H1 (cell line): ENCODE measurements around a stretch of chr18.

DNA sequence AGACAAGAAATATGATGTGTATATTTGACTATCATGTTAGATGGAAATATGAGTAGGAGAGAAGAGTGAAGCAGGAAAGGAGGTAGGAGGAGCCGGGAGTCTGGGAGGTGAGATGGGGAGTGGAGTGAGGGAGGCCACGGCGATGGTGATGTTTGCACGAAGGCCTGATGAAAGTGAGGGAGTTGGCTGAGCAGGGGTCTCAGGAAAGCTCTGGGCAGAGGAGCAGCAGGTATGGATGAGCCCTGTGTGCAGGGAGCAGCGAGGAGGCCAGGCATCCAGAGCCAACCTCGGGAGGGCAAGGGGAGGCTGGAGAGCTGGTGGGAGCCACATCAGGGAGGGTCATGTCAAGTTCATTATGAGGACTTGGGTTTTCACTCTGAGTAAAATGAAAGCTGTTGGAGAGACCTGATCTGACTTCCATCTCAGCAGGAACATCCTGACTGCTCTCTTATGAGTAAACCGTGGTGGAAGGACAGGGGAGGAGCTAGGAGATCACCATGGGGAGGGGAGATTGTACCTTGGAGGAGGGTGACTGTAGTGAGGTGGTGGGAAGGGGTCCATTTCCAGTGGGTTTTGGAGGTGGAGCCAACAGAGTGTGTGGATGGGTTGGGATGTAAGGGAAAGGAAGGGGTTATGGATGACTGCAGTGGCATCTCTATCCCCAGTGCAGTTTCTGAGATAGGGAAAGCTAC lies 209.7 kb downstream of the LDLRAD4 start:
- RRBS: no CpG with 5 or more reads among the region's 7 CpGs
CAGE:
- cytosol, long polyA plus RNA: no peak
- long polyA plus RNA: no peak
- nucleus, long polyA plus RNA: no peak

DNA sequence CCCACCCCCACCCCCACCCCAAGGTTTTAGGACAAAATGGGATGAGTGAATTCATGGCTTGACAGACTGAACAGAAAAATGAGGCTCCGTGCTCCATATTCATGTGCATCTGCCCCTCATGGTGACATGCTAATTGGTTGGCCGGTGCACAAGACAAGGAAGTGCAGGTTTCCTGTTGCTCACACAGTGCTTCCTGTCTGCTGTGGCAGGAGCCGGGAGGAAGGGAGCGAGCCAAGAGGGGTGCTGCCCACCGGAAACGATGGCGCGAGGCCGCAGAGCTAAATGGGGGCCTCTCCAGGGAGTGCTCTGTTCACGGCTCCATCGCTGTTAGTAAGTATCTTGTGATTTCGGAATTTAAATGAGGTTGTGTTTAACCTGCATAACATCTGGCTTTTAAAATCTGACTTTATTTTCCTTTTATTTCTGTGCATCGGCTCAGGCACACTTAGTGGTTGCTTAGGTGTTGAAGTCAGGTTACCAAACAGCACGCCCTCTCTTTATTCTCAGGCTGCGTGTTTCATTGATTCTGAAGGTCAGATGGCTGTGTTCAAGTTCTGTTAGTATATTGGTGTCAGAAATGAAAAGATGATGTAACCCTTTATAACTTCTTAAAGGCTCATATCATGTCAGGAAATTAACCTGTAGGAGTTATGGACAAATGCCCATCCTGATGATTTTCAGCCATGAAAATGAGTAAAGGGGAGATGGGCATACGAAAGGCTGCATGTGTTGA lies 246.4 kb downstream of the LDLRAD4 start:
- RRBS: 77% methylated on average over 2 of the region's 16 CpGs
CAGE:
- cytosol, long polyA plus RNA: no peak
- long polyA plus RNA: no peak
- nucleus, long polyA plus RNA: no peak

DNA sequence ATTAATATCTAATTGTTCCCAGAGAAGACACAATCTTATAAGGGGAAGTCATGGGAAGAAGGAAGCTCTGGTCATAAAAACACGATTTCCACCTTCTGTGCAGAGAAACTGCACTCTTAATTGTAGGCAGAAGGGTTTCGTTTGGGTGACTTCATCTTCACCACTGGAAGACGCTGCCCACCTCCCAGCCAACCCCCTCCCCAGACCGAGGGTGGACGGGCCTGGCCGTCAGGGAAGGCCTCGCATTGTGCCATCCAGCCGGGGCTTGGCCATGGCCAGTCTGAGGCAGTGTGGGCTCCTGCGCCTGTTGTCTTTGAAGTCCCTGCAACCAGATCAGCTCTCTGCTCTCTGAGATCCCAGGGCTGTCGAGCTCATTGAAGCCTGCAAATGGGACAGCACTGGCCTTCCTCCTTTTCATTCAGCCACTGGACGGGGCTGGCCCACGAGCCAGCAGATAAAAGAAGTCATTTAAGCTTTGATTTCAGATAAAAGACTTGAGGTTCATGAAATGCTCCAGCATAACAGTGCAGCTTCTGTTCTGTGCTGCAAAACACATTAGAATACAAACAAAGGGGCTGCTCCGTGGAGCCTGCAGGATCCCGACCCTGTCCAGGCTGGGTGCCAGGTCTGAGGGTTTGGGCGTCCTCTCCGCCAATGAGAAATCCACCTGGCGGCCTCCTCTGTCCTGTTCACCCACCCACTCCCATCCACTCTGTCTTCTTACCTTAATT lies 253.5 kb downstream of the LDLRAD4 start:
- RRBS: no CpG with 5 or more reads among the region's 17 CpGs
CAGE:
- cytosol, long polyA plus RNA: no peak
- long polyA plus RNA: no peak
- nucleus, long polyA plus RNA: no peak

DNA sequence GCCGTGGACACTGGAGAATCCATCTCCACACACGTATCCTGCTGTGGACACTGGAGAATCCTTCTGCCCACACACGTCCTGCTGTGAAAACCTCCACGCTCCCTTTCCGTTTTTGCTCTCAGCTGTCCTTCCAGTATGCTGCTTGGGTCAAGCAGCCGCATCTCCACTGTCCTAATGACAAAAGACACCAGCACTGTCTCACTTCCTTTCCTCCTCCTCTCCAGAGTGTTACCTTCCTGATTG lies 226.7 kb downstream of the FAM210A start:
- RRBS: no CpG with 5 or more reads among the region's 6 CpGs
CAGE:
- cytosol, long polyA plus RNA: no peak
- long polyA plus RNA: no peak
- nucleus, long polyA plus RNA: no peak

- RRBS: no CpG with 5 or more reads among the region's 5 CpGs
CAGE:
- cytosol, long polyA plus RNA: no peak
- long polyA plus RNA: no peak
- nucleus, long polyA plus RNA: no peak
Measured at GRCh38 chr18:13531571-13532078, 194.7 kb downstream of the FAM210A start.

DNA sequence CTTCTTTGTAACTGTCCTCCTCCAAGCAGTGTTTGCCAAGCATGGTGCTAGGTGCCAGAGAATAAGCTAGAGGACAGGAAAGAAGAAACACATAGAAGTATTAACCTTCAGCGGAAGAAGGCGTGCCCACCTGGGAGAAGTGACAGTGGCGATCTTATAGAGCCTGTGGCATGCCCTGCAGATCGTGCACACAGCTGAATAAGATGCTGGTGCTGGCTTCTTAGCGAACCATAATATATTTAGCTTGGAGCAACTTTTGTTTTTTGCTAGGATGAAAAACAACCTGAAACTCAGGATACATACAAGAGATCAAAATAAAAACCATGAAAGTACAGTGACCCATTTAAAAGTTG lies 147.9 kb downstream of the FAM210A start:
- RRBS: no CpG with 5 or more reads among the region's 5 CpGs
CAGE:
- cytosol, long polyA plus RNA: no peak
- long polyA plus RNA: no peak
- nucleus, long polyA plus RNA: no peak

DNA sequence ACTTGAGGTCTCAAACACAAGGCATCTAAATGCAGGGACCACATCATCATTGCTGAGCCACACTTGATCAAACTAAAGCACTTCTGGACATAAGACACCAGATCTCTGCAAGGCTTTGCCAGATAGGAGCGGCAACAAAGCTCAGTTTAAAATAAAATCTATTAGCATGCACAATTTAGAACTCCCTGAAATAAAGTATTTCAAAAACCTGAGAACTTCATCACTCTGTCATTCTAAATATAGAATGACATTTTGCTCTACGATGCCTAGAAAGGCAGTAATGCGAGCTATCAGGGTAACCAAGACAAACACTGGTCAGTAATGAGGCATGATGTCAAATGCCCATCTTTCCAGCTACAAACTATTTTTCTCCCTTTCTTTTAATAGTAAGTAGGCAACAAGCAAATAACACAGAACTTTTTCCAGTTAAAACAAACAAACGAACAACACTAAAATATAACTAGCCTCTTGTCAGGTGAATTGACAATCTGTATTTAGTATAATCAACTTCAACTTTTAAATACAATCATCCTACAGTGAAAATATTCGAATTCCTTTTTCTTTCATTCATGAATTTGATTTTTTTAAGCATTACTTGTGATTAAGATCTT lies 47.4 kb downstream of the FAM210A start:
- RRBS: no CpG with 5 or more reads among the region's 5 CpGs
CAGE:
- cytosol, long polyA plus RNA: no peak
- long polyA plus RNA: no peak
- nucleus, long polyA plus RNA: no peak

DNA sequence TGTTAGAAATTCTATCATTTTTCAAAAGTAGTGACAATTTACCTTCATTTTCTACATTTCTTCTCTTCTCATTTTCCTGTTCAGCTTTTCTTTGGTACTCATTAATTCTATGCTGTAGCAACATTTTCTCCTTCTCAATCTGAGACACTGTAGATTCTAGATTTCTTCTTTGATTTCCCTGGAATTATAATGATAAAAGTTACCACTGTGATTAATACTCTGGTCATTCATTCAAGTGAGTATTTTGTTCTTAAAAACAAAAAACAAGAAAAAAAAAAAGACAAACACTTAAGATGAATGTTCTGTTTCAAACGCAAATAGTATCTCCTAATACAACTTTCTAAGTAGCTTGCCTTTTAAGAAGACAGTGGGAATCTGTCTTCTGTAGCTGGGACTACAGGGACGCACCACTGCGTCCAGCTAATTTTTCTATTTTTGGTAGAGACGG lies 103.6 kb downstream of the ROCK1 start:
- RRBS: no CpG with 5 or more reads among the region's 4 CpGs
CAGE:
- cytosol, long polyA plus RNA: no peak
- long polyA plus RNA: no peak
- nucleus, long polyA plus RNA: no peak

- RRBS: no CpG with 5 or more reads among the region's 3 CpGs
CAGE:
- cytosol, long polyA plus RNA: no peak
- long polyA plus RNA: no peak
- nucleus, long polyA plus RNA: start-site peak on the minus strand at chr18:21016913-21016929, 10 reads
Measured at GRCh38 chr18:21016819-21017245, 94.8 kb downstream of the ROCK1 start.

DNA sequence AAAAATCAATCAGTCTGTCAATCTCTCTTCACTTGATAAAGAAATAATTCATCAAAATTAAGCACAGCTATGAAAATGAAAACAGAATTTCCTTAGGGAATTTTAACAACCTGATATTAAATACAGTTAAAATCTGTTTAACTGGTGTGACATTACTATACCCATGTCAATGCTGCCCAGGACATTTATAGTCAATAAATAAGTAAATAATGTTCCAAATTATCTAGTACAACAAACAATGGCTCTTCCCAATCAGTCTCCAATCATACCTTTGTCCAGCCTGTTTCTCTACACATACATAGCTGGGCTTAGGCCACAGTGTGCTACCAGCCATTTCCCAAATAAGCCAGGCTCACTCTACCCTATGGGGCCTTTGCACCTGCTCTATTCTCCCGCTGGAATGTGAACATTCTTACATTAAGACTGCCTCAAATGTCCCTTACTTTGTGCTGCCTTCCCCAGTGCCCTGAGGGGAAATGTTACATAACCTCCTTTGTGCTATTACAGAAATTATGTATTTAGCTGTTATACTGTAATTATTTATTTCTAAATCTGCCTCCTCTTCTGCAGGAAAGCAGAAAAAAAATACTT lies 37.4 kb downstream of the ROCK1 start:
- RRBS: no CpG with 5 or more reads among the region's 1 CpG
CAGE:
- cytosol, long polyA plus RNA: no peak
- long polyA plus RNA: no peak
- nucleus, long polyA plus RNA: no peak

DNA sequence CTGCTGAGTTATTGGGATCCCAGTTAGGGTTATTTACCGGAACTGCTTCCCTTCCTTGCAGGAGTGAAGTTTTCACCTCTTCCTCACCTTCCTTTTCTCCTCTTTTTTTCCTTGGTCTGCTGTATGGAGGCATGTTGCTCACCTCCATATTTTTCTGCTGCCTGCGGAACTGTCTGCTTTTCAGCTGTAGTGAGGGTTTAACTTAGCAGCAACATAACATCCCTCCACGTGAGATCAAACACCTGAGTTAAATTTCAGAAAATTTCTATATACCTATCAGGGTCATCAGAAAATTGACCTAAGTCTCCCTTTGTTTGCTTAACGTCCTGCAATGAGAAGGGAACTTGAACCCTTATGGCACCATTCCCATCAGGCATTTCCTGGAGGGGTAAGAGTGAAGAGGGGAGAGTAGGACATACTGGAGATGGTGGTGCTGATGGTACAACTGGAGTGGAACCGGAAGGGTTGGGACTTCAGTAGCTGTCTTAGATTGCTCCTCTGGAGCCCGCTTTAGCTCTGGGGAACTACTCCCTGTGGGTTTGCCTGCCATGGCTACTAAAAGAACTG lies 32.4 kb downstream of the ROCK1 start:
- RRBS: no CpG with 5 or more reads among the region's 6 CpGs
CAGE:
- cytosol, long polyA plus RNA: no peak
- long polyA plus RNA: no peak
- nucleus, long polyA plus RNA: no peak

GRCh38 chr18:21453362-21453995 lies 147.0 kb downstream of the ESCO1 start:
- RRBS: no CpG with 5 or more reads among the region's 9 CpGs
CAGE:
- cytosol, long polyA plus RNA: no peak
- long polyA plus RNA: no peak
- nucleus, long polyA plus RNA: no peak

DNA sequence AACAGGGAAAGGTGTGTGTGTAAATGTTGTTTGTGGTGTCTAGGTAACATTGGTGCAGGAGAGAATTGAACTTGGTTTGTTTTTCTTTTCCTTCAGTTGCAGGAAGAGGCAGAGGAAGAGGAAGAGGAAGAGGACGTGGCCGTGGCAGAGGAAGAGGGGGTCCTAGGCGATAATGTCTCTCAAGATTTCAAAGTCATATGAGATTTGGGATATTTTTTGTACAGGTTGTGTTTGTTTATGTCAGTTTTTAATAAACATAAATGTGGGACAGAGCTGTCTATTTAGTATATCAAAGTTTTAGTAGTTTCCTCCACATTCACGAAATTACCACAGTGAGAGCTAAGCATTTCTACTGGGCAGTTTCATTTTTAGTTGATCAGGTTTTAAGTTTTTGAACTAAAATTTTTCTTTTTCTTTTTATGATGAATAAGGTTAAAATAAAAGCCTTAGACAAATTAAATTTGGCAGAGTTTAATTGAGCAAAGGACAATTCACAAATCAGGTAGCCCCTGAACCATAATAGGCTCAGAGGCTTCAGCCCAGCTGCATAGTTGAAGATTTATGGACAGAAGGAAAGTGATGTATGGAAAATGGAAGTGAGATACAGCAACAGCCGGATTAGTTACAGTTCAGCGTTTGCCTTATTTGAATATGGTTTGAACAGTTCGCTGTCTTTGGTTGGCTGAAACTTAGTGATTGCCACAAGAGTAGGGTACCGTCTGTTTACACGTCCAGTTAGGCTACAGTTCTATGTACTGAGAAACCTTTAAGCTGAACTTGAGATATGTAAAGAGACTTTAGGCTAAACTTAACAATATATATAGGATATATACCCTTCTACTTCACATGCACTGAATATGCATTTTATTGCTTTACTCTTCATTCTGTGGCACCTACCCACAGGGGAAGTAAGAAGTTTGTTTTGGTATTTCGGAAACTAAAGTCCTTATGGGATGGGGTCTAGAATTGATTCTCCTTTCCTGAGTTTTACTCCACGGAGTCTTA lies 17.2 kb downstream of the SNRPD1 start:
- RRBS: no CpG with 5 or more reads among the region's 11 CpGs
CAGE:
- cytosol, long polyA plus RNA: no peak
- long polyA plus RNA: no peak
- nucleus, long polyA plus RNA: no peak

DNA sequence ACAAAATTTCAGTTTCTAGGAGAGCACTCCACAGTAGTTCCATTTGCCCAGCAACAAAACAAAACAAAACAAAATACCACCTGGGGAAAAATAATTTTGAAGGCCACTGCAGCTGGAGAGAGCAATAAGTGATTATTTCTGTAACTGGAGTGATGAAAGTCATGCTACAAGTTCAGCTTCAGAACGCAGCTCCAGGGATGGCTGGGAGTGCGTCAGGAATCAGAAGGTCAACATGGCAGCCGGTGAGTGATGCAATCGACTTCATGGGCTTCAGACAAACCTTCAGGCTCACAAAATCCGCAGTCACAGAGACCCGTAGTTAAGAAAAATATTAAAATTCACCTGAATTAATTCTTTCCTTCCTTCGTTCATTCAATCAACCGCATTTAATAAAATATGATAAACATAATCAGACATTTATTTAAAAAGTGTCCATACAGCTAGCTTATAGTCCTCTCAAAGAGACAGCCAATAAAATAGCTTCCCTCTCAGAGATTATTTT lies 40.9 kb downstream of the ABHD3 start:
- RRBS: no CpG with 5 or more reads among the region's 8 CpGs
CAGE:
- cytosol, long polyA plus RNA: no peak
- long polyA plus RNA: no peak
- nucleus, long polyA plus RNA: no peak

DNA sequence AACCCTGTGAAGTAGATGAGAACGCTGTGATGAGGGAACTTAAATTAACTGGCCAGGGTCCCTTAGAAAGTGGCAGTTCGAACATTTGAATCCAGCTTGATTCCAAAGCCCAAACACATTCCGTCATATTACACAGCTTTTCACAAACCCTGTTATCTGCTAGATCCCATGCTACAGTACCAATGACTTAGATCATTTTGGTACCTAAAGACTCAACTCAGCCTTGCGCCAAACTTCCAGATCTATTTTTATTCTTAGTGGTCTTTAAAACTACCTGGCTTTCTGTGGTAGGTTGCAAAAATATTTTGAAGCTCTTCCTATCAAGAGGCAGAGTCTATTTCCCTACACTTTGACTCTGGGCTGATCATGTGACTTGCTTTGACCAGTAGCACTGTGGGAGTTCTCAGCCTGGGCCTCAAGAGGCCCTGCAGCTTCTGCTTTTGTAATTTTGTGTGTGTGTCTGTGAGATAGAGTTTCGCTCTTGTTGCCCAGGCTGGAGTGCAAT lies 5.3 kb downstream of the ABHD3 start:
- RRBS: no CpG with 5 or more reads among the region's 5 CpGs
CAGE:
- cytosol, long polyA plus RNA: no peak
- long polyA plus RNA: no peak
- nucleus, long polyA plus RNA: no peak

DNA sequence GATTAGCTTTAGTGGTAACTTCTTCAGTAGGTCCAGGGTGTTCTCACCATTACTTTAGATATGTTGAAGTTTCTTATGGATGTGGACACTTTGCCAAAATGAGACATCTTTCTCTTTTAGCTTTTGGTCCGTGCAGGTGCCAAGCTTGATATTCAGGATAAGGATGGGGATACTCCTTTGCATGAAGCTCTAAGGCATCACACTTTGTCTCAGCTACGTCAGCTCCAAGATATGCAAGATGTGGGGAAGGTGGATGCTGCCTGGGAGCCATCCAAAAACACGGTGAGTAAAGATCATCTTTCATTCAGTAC lies 103.3 kb downstream of the MIB1 start:
- RRBS: no CpG with 5 or more reads among the region's 3 CpGs
CAGE:
- cytosol, long polyA plus RNA: no peak
- long polyA plus RNA: no peak
- nucleus, long polyA plus RNA: no peak

GRCh38 chr18:22169952-22170983 lies 879 bp downstream of the GATA6 start:
- RRBS: 6% methylated on average over 25 of the region's 82 CpGs
CAGE:
- cytosol, long polyA plus RNA: no peak
- long polyA plus RNA: no peak
- nucleus, long polyA plus RNA: no peak

DNA sequence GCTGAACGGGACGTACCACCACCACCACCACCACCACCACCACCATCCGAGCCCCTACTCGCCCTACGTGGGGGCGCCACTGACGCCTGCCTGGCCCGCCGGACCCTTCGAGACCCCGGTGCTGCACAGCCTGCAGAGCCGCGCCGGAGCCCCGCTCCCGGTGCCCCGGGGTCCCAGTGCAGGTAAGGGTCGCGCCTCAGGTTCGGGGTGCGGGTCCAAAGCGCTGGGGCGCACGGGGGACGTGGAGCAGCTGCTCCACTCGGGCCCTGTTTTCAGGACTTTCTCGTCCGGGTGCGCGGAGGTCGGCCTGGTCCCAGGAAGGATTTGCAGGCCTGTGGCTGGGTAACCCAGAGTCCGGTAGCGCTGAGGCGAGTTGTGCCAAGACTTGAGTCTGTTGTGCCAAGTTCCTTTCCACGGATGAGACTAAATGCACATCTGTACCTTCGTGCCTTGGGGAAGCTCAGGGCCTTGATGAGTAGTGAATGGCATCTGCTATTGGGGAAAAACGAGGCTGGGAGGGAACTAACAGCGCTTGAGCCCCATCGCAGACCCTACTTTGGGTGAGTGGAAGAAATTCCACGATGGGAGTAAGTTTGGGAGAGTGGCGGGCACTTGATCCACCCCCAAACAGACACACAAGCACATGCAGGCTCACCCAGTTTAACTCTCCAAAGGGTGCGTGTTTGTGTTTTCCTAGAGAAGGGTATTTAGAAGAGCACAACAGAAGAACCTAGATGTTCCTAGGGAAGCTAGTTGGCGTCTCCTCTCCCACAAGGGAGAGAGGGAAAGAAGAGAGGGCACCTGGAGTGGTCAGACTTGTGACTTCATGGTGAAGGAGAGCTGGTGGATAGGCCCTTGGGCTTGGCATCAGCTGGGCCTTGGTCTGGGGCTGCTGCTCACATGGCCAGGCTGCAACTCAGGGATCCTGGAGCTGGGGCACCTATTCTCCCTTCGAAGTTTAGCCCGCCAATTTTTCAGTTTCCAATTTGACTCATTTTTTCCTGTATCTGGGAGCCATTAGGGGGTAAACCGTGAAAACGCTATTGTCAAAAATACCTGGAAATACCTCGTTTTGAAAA lies 3.0 kb downstream of the GATA6 start:
- RRBS: 8% methylated on average over 5 of the region's 48 CpGs
CAGE:
- cytosol, long polyA plus RNA: no peak
- long polyA plus RNA: no peak
- nucleus, long polyA plus RNA: no peak

GRCh38 chr18:22191678-22192366 lies 22.4 kb downstream of the GATA6 start:
- RRBS: no CpG with 5 or more reads among the region's 9 CpGs
CAGE:
- cytosol, long polyA plus RNA: no peak
- long polyA plus RNA: no peak
- nucleus, long polyA plus RNA: no peak

- RRBS: no CpG with 5 or more reads among the region's 11 CpGs
CAGE:
- cytosol, long polyA plus RNA: no peak
- long polyA plus RNA: no peak
- nucleus, long polyA plus RNA: no peak
Measured at GRCh38 chr18:22214627-22215407, 45.4 kb downstream of the GATA6 start.